Myometrial cell (primary cell): ENCODE measurements around a stretch of chr22.

- RAMPAGE, long total RNA = no peak
Observed at GRCh38 chr22:50641695-50642373, 13.9 kb upstream of the ARSA start.

- RAMPAGE, long total RNA = no peak
Observed at GRCh38 chr22:50670461-50671115, 42.6 kb upstream of the ARSA start.

DNA sequence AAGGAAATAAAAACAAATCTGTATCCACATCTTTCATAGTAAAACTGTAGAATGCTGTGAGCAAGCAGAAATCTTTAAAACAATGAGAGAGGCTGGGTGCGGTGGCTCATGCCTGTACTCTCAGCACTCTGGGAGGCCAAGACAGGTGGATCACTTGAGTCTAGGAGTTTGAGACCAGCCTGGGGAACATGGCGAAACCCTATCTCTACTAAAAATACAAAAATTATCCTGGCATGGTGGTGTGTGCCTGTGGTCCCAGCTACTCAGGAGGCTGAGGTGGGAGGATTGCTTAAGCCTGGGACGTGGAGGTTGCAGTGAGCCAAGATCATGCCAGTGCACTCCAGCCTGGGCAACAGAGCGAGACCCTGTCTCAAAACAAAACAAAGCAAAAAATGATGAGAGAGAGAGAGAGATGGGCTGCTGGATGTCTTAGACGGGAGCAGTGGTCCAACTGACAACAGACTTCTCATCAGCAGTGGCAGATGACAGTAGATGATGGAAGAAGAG, 29.2 kb upstream of the ACR start:
- RAMPAGE, long total RNA = no peak

DNA sequence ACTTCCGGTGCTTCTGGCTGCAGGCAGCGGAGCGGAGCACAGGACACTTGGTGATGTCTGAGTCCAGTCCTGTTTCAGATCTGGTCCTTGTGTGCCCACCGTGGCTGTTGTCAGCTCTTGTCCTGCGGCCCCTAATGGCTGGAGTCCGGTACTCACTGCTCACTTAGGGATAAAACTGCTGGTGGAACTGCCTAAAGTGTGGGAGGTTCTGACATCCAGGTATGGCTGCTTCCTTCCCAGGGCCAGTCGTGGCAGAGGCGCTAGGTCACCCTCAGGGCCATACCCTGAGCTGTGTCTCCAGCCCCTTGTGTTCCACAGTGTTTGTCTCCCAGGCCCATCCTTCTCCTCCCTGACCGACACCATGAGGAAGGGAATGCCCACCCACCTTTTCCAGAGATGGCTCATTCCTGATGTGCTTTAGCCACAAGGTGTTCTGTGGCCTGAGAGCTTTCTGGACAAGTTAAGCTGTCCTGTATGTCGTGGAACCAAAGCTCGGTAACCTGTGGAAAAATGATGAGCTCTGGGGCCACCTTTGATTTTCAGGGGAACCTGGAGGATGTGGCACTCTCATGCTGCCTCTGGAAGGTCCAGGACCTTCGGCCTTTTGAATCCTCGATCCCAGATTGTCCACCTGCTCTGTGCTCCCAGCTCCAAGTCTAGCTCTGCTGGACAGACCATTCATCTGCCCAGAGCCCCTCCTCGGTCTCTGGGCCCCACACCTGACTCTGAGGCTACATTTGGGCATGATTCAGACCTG, 12.3 kb upstream of the ACR start:
- RAMPAGE, long total RNA = no peak